Measurements from ENCODE around the genes CYB5B, NQO1 and FCSK.

- PRO-cap, result no peak
- RAMPAGE, long total RNA, result no peak
These were observed 16.7 kb upstream of the CYB5B start for GRCh38 chr16:69407655-69408135.

DNA sequence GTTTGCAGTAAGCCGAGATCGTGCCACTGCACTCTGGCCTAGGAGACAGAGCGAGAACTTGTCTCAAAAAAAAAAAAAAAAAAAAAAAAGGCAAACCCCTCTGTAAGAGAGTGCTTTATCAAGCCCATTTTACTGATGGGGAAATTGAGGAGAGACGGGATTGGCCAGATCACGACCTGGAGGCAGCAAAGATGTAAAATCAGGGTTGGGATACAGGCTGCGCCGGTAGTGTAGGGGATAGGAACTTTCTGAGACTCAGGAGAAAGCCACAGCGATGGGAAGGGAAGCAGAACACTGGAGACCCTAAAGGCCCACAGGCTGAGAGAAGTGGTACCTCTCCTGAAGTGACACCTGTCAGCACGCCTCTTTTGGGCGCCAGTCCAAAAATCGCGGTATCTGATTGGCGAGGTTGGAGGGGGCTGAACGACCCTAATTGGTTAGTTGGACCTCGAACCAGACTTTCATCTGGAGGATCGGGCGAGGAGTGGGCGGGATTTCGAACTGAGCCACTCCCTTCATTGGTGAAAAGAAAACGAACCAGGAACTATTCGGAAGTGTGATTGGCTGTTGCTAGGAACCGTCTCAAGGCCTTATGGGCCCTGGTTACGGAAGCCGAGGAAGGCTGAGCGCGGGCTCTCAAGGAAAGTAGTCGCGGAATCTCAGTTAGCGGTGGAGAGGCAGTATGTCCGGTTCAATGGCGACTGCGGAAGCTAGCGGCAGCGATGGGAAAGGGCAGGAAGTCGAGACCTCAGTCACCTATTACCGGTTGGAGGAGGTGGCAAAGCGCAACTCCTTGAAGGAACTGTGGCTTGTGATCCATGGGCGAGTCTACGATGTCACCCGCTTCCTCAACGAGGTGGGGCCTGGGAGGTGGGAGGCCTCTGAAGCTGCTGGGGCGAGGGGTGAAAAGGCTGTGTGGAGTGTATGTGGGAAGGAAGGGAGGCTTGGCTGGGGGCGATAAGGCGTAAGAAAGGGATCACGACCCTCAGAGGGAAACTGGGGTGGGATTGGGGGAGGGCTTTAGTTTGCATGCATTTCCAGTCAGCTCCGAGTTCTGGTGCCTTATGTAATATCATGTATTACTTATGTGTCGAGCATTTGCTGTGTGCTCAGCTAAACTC, at the start of gene CYB5B:
Gene CYB5B, plus strand, starts transcription at position 618 of the 1,121 bp plus-strand sequence.
- PRO-cap, result bidirectional peak, plus-strand start at position 619 of the sequence, minus-strand start at position 464 of the sequence
- RAMPAGE, long total RNA, result no peak

DNA sequence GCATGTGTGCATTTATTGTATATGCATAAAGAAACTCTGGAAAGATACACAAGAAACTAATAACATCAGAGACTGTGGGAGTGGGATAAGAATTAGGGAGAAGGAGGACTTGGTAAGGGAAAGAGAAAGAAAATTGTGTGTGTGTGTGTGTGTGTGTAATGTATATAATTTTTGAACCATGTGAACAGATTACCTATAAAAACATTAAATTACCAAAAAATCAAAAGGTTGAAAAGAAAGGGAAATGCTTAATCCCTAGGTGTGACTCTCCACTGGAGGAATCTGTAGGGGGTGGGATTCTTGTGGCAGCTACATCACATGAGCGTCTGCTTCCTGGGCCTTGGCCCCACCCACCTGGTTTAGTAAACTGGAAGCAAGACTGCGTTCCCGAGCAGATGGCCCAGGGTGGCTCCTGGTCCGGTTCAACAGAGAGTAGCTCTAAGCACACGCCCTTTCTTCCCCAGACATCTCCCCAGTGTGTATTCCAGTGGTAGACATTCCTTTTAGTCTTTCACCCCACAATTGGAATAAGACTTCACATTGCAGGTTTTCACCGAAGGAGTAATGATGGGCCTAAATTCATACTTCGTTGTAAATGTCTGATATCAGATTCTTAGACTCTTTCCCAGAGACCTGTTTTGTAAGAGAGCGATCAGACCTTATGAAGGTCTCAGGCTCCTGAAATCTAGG, 36.2 kb upstream of the NFAT5 start:
- PRO-cap, result no peak
- RAMPAGE, long total RNA, result no peak

DNA sequence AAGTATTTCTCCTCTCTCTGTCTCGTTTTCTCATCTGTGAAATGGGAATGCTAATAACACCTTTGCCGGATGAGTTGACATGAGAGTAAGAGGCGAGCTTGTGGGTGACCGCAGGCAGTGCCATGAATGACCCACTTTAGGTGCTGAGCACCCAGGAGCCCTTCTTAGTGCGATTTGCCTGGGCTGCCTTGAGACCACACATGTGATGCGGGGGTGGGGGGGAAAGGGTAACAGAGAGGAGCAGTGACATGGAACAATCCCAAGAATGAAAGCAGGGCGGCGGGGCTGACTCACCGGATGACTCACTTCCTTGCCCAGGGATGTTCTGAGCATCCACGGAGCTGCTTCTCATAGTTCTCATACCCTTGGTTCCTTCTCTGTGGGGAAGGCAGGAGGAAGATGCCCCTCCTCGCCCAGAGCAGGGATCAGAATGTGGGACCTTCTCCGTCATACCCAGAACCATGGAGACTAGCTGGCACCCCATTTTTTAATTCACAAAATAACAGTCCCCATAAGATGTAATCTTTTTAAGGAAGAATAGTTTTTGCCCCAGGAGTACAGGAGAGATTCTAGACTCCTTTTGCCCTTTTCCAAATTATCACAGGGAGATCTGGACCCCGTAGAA, 35.1 kb upstream of the NFAT5 start:
- PRO-cap, result no peak
- RAMPAGE, long total RNA, result no peak

GRCh38 chr16:69563645-69564579, 1.9 kb upstream of the NFAT5 start:
- PRO-cap, result no peak
- RAMPAGE, long total RNA, result no peak

- PRO-cap, result no peak
- RAMPAGE, long total RNA, result no peak
These were observed 73.6 kb downstream of the NFAT5 start for GRCh38 chr16:69639240-69639947.

GRCh38 chr16:69691823-69692326, 34.5 kb downstream of the NQO1 start:
- PRO-cap, result no peak
- RAMPAGE, long total RNA, result no peak

DNA sequence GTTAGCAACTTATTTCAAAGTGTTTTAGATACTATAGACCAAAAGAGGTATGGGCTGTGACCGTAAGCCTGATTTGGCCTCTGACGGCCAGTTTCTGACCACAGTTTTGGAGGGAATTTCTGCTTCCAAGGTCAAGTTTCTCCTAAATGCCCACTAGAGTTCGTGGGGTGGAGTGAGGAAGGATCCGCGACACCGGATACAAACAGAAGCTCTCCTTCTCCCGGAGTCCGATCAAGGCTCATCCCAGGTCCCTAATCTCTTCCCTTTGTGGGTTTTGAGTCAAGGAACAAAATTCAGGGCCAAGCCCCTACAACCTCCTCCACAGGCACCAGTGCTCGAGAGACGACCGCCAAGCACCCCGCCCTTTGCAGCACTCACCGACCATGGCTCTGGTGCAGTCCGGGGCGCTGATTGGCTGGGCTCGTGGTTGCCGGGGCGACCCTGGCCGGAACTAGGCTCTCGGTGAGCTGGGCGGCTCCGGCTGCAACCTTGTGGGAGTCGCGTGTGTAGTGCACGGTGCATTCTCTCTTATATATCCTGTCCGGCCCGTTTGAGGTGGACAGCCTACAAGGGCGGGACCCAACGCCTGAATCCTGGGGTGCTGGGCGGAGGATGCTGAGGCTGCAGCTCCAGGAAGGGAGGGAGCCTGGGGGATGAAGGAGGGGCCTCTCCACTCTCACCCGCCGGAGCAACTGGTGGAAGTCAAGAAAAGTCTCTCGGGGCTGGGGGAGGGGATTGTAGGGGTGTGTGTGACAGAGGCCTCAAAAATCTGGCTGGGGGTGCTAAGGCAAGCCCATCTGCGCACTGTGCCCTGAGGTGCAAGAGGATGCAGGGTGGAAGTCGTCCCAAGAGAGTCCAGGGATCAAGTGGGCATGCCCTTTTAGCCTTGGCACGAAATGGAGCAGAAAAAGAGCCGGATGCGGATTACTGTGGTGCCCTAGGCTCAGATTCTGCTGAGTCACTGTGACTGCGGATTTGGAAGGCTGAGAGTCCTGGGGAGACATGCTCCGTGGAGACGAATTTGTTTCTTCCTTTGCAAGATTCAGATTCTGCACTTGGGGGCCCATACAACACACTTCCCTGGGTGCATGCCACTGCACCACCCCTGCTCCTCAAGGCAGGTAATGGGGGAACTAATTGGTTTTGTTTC, at the start of gene NQO1:
Gene NQO1, minus strand, starts transcription at position 506 of the 1,150 bp plus-strand sequence.
- PRO-cap, result bidirectional peak, plus-strand start at position 494 of the sequence, minus-strand start at position 506 of the sequence; bidirectional peak, plus-strand start at position 973 of the sequence, minus-strand start at position 952 of the sequence
- RAMPAGE, long total RNA, result no peak

DNA sequence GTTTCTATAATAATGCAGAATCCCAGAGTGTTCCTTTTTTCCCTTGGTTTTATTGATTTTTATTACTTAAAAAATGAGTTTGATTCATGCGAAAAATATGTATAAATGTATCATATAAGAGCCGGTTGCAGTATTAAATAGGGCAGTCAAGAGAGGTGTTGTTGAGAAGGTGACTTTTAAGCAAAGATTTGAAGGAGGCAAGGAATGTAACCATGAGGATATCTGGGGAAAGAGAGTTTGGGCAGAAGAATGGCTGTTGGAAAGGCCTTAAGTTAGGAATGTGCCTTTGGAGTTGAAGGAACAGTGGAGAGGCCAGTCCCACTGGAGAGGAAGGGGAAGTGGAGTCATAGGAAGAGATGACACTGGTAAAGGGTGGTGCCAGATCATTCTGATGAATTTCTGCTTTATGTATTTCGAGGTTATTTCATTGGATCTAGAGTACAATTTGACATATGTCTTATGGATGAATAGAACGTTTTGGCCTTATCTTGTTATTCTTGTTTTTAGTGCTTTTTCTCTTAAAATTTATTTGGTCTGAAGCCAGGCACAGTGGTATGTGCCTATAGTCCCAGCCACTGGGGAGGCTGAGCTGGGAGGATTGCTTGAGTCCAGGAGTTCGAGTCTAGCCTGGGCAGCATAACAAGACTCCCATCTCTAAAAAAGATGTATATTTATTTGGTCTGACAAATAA, 93.5 kb downstream of the WWP2 start:
- PRO-cap, result no peak
- RAMPAGE, long total RNA, result no peak

DNA sequence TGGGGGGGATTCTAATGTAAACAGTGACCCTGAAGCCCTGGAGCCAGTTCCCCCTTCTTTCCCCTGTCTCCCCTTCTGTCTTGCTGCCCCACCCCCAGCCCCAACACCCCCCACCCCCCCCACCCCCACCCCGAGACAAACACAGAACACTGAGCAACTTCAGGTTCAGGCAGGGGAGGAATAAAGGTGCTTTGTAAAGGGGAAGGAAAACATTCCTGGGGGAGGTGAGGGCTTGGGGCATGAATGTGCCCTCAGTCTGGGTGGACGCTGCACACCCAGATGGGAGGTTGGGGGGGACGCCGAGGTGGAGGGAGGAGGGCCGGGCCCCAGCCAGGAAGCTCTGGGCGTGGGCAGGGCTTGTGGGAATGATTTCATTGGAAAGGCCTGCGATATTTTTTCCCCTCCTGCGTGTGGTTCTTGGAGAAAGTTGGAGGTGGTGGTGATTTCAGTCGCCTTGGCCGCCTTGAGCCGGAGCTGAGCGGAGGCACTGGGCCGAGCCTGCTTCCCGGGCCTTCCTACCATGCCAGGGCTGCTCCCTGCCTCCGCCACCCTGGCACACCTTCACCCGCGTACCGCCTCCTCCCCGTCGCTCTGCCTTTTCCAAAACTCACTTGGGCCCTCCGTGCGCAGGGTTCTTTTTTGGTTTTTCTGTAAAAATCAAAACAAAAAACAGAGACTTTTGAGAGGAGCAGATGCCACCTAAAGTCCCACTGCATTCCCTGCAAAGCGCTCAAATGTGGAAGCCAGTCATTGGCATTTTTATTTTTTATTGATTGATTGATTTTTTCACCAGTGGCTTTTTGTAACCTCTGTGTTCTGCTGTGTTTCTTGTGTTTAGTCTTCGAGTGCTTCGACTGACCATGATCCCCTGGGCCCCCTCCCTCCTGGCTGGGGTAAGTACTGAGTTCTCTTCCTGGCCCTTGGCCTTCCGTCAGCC, 26.3 kb upstream of the CLEC18A start:
- PRO-cap, result bidirectional peak, plus-strand start at position 421 of the sequence, minus-strand start at position 342 of the sequence
- RAMPAGE, long total RNA, result no peak

DNA sequence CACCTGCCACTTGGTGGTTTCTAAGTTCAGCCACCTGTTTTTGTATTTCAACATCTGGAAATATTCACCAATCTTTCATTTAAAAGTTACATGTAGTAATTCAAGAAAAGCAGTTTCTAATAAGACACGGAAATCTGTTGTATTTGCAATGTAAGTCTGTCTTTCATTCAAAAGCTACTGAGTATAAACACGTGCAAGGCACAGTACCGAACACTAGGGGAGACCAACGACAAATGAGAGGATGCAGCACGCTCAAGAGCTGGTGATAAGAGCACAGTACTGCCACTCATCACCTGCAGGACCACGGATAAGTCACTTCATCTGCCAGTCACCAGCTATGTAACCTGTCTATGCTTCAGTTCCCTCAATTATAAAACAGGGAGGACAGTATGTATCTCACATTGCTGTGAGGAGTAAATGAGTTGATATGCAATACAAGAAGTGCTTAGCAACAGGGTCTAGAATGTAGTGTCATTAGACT, 67.1 kb downstream of the CLEC18A start:
- PRO-cap, result no peak
- RAMPAGE, long total RNA, result no peak

- PRO-cap, result no peak
- RAMPAGE, long total RNA, result no peak
These were observed 25.7 kb downstream of the DDX19A start for GRCh38 chr16:70371897-70373296.

- PRO-cap, result no peak
- RAMPAGE, long total RNA, result no peak
These were observed 21.8 kb downstream of the ST3GAL2 start for GRCh38 chr16:70416800-70417820.

DNA sequence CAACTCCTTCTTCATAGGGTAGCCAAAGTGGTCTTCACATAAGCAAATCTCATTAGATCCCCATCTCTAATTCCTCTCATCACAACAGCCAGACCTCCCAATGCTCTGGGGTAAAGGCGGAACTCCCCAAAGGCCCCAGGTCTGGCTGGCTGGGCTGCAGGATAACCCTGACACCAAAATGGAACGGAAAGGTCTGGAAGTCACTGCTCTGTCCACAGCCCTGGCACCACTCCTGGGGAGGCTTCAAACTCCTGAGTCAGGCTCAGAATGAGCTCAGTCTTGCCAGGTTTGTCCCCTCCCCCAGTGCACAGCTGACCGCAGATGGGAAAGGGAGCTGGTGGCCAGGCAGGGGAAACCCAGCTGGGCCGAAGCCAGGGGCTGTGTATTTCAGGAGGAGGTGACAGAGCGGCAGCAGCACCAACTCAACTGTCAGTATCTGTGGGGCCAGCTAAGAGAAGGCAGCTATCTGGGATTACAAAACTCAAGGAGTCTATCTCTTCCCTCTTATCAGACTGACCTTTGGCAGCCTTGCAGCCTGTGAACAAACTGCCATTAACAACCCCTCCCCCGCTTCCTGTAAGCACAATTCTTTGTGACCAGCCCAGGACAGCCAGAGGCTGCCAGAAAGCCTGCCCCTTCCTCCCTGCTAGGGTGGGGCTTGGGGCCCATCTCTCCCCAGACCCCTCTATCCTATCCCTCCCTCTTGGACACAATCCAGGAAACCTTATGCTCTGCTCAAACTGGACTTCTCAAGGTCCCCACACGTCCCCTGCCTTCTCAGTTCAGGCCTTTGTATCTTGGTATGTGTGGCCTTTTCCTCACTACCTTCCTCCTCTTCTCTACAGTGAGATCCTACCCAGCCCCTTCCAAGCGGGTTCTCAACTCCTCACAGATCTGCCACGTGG, 10.7 kb downstream of the ST3GAL2 start:
- PRO-cap, result bidirectional peak, plus-strand start at position 429 of the sequence, minus-strand start at position 172 of the sequence
- RAMPAGE, long total RNA, result no peak

DNA sequence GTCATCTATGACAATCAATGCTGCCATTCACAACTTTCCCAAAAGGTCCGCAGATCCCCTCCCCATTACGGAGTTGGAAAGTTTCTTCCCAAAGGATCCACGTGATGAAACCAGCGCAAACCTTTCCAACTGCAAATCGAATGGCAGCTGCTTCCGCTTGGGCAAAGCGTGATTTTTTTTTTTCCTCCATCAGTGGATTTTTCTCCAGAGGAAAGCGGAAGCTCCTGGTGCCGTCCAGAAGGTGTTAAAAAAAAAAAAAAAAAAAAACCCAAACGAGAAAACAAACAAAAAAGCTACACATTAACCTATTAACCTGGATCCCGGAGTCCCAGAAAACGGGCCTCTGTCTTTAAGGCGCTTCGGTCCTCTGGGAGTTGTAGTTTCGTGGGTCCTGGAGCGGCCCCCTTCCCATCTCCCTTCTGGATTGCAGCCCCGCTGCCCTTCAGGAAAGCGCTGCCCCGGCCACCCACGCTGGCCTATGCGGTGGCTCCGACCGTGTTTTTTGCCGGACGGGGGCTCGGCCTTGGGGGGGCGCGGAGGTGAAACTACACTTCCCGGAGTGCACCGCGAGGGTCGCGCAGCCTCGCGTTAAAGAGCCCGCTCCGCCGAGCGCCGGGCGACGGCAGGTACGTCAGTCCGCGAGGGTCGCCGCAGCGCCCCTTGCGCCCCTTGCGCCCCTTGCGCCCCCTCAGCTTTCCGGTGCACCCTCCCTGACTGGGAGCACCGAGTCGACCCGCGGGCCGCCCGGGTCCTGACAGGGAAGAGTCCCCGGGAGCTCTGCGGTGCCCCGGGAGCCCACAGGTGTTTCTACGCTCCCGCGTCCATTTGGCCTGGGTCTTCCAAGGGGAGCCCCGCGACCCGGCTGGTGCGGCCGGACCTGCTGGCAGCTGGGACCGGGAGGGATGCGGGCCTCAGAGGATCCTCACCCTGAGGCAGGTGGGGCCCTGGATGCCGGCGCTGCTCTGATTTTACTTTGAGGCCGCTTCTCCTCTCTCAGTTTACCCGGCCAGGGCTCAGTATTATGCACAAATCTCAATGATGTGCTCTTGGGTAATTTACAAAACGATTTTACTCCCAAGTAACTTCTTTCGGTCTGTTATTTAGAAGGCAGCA, at the start of gene FCSK:
Gene FCSK, plus strand, starts transcription at position 591 of the 1,113 bp plus-strand sequence.
- PRO-cap, result unidirectional peak, plus-strand start at position 591 of the sequence
- RAMPAGE, long total RNA, result no peak

DNA sequence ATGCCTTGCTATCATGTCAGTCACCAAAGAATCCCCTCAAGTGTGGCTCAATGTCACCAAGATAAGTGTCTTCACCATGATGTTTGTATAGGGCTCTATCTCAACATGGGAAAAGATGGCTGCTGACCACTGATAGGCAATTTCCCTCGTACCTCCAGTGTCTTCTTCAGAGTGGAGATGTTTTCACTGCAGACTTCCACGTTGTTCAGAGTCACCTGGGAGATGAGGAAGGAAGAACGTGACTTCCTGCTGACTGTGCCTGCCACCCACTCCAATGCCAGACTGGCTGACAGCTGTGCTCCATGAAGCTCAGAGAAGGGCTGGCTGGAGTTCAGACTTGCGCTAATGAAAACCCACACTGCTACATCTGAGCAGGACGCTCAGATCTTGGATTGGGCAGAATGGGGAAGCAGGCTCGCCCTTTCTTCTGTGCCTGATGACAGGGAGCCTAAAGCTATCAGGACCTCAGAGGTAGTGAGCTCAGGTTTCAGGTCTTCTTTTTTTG, 33.1 kb downstream of the COG4 start:
- PRO-cap, result no peak
- RAMPAGE, long total RNA, result no peak

GRCh38 chr16:70561414-70562092, 37.9 kb downstream of the SF3B3 start:
- PRO-cap, result no peak
- RAMPAGE, long total RNA, result no peak

DNA sequence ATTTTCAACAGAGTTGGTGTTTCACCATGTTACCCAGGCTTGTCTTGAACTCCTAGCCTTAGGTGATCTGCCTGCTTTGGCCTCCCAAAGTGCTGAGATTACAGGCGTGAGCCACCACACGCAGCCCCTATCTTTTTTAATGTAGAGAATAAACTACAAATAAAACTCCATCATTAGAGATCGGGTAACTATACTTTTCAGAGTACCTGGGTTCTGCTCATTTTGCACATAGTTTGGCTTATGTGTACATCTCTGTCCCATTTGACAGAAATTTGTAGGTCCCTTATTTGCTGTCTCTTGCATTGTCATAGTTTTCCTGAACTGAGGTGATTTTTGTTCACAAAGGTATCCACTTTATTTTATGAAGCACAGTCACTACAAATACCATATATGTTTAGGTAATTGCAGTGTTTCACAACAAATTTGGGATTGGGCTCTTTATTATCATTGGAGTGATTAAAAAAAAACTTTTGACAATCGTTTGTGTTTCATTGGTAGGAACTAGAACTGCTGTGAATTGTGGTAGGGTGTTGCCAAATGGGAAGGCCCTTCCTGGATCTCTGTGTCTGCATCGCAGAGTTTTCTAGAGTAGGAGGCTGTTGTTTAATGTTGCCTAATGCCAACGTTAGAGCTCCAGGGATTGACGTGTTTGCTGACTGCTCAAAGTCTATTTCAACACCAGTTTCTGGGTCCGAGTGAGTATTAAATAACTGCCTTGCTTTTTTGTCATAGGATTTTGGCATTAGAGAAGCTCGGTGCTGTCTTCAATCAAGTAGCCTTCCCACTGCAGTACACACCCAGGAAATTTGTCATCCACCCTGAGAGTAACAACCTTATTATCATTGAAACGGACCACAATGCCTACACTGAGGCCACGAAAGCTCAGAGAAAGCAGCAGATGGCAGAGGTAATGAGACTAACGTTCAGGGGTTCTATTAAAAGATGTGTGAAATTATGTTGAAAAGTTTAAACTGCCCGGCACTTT, 39.8 kb downstream of the SF3B3 start:
- PRO-cap, result no peak
- RAMPAGE, long total RNA, result no peak

DNA sequence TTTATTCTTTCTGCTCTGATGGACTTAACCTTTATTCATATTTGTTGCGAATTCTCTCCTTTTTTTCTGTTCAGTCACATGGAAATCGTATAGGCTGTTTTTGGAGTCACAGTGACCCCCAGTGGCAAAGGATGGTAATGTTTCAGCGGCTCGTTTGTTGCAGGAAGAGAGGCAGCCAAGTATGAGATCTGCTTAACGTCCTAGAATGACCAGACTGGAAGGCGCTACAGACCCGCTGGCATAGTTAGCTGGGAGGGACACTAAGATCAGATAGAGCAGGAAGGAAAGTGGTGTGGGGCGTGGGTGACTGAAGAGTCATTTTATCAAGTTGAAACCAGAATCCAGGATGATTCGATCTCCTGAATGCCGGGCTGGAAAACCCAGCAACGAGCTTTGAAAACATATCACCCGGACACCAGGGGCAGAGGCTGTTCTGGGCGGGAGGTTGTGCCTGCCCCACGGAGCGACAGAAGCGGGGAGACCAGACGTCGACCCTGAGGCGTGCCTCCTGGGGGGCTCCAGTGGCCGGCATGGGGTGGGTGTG, 7.5 kb downstream of the IL34 start:
- PRO-cap, result no peak
- RAMPAGE, long total RNA, result no peak

GRCh38 chr16:70677531-70678173, 8.2 kb downstream of the MTSS2 start:
- PRO-cap, result no peak
- RAMPAGE, long total RNA, result no peak